Sternocleidomastoid (tissue), 1 donor: ENCODE measurements around a stretch of chr3.

GRCh38 chr3:194069274-194069750, 66.6 kb upstream of the HES1 start:
- PRO-cap, result no peak

- PRO-cap, result no peak
Observed at GRCh38 chr3:194129678-194130308, 6.2 kb upstream of the HES1 start.

DNA sequence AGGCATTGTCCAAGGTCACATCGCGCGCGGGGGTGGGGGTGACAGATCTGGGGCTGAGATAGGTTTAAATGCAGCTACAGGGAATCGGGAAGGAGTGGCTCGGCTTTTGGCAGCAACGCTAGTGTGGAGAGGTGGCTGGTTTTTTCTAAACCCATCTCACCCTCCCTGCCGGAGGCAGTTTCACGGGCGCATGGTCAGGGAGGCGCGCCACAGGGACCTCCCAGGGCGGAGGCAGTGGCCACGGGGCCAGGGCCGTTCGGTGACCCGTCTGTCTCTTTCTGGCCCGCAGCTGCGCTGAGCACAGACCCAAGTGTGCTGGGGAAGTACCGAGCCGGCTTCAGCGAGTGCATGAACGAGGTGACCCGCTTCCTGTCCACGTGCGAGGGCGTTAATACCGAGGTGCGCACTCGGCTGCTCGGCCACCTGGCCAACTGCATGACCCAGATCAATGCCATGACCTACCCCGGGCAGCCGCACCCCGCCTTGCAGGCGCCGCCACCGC, 1.5 kb downstream of the HES1 start:
- PRO-cap, result bidirectional peak, plus-strand start at position 271 of the sequence, minus-strand start at position 280 of the sequence; bidirectional peak, plus-strand start at position 448 of the sequence, minus-strand start at position 433 of the sequence

GRCh38 chr3:194252923-194253358, 98.2 kb downstream of the CPN2 start:
- PRO-cap, result no peak

- PRO-cap, result bidirectional peak, plus-strand start at chr3:194255787, minus-strand start at chr3:194255450
Observed at GRCh38 chr3:194255129-194255997, 95.8 kb downstream of the CPN2 start.

DNA sequence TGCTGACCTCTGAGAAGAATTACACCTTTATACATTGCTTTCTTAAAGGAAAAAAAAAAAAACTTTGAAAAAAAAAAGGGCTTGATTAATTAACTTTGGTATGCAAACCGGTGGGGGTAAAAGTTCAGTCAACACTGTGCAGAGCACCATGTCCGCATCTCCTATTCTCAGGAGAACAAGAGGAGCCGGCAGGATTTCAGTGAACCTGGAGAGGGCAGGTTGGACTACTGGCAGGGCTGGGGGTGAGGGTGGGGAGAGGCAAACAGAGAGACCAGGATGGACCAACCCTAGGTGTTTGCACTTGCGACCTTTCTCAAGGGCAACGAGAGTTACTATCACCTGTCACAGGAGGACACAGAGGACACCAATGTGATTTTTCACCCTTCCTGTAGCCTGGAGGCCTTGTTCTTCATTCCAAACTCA, 89.7 kb downstream of the CPN2 start:
- PRO-cap, result no peak

DNA sequence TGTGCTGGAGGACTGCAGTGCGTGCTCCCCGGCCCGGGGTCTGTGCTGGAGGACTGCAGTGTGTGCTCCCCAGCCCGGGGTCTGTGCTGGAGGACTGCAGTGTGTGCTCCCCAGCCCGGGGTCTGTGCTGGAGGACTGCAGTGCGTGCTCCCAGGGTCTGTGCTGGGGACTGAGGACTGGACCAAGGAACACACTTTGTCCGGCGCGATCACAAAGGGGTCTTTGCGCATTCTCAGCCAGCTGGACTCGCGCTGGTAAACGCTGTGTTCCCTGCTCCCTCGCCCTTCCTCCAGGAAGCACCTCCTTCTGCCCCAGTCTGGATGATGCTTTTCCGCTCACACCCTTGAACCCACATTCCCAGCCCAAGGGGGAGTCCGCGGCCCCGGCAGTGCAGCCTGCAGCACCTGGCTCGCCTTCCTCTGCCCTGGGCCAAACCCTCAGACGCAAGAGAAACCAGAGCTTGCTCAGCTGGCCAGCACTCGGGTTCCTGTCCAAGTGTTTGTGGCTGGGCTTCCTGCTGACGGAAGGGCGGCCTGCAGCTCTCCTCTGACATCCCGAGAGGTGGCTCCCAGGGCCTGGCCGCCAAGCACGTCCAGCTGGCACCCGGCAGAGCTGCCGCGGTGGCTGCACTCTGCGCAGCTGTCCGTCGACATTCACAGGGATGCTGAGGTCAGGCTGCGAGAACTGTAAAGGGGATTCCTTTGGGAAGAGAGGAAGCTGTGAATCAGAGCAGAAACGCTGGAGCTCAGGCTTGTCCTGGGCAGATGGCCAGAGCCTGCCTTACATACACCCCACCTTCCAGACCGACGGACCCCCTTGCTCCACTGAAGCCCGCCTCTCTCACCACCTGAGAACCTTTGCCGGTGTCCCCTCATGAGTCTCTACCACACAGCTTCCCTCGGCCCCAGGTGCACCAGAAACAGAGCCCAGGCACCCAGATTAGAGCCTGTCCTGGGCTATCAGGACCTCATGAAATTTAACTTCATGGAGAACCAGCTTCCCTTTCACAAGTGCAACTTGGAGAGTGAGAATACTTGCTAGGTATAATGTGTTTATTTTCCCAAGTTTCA, 85.7 kb downstream of the CPN2 start:
- PRO-cap, result bidirectional peak, plus-strand start at position 371 of the sequence, minus-strand start at position 248 of the sequence

DNA sequence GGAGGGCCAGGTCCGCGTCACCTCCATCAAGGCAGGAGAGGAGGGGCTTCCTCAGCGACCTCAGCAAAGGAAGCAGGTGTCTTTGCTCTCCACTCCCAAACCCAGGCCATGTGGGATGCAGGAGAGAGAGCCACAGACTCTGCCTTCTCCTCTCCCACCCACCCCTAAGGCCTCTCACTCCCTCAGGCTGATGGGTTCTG, 82.9 kb downstream of the CPN2 start:
- PRO-cap, result no peak

DNA sequence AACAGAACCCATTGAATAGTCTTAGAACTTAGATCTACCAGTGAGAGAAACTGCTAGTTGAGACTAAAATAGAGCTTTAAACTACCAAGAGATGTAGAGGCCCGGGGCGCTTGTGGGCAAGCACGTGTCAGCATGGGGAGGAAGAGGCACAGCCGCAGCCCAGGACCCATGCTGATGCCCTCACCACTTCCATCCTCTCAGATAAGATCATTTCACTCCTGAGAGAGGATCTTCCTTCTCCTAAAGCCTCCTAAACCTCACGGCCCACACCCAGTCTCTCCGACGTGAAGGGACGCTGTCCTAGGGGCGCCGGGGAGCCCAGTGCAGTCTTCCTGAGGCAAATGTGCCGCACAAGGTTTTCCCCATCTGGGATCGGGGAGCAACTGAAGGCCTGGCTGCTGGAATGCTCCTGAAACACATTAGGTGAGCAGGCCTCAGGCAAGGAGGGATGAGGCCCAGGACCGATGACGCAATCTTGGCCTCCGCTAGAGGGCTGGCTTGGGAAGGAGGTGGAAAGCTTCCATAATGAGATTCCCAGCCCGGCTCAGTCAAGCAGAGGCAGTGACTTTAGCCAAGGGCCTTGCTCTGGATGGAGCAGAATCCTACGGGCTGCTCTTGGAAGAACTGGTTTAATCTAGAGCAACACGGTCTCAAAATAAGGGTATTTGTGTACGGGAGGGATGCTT, 50.9 kb downstream of the CPN2 start:
- PRO-cap, result no peak

- PRO-cap, result no peak
Observed at GRCh38 chr3:194332967-194334261, 17.7 kb downstream of the CPN2 start.

GRCh38 chr3:194494032-194494634, 7.3 kb upstream of the ATP13A3 start:
- PRO-cap, result no peak

GRCh38 chr3:194521283-194521901, 34.6 kb upstream of the ATP13A3 start:
- PRO-cap, result no peak

- PRO-cap, result no peak
Observed at GRCh38 chr3:194856233-194856697, 170.6 kb downstream of the FAM43A start.

DNA sequence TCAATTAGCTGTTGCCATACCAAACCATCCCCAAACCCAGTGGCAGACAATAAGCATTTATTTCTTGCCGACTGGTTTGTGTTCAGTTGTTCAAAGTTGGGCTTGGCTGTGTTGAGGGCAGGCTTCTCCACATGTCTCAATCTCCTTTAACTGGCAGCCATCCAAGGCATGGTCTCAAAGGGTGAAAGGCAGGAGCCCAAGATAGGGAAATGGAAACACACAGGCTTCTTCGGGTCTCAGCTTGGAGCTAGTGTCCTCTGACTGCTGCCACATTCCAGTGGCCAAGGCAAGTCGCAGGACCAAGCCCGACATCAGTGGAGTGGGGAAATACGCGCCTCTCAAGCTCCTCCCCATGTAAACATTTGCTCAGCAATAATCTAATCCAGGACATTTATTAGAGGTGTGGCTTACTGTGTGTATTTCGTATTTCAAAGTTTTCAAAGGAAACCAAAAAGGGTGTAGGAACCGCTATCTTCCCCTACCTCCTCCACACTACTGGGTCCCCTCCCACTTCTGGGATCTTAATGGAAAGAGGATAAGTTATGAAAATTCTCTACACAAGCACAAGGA, 181.6 kb downstream of the FAM43A start:
- PRO-cap, result unidirectional peak, minus-strand start at position 283 of the sequence

DNA sequence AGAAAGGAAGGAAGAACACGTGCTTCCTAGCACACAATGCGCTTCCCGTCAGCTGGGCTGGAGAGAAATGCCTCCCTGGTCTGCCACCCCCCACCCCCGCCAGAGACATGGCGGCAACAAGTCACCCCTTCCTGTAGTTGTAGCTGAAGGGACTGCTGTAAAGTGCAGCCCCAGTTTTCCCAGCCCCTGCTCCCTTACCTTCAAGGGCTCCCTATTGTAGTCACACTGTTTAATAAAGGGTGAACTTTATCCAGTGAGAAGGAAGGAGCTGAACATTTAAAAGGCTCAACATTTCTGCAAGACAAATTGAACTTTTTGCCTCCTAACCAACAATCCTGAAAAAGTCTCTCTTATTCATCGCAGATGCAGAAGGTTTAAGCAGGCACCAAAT, 182.1 kb downstream of the FAM43A start:
- PRO-cap, result no peak

DNA sequence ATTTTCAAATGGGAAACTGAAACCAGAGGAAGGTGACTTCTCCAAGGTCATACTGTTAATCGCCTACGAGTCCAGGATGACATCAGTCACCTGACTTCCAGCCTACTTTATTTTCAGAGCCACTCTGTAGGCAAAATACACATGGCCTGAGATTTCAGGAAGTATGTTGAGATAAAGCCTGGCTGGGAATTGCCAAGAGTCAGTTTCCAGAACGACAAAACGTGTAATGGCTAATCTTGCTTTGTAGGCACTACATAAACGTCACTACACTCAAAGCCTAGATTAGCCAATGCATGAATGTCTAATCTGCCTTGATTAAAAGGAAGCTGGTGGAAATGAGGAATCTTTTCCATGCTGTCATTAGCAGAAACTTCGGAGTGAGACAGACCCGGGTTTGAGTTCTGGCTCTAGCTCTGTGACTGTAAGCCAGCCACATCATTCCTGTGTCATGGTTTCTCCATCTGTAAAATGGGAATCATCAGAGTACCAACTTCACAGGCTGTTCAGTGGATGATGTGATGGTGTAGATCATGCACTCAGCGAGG, 242.0 kb downstream of the XXYLT1 start:
- PRO-cap, result no peak

DNA sequence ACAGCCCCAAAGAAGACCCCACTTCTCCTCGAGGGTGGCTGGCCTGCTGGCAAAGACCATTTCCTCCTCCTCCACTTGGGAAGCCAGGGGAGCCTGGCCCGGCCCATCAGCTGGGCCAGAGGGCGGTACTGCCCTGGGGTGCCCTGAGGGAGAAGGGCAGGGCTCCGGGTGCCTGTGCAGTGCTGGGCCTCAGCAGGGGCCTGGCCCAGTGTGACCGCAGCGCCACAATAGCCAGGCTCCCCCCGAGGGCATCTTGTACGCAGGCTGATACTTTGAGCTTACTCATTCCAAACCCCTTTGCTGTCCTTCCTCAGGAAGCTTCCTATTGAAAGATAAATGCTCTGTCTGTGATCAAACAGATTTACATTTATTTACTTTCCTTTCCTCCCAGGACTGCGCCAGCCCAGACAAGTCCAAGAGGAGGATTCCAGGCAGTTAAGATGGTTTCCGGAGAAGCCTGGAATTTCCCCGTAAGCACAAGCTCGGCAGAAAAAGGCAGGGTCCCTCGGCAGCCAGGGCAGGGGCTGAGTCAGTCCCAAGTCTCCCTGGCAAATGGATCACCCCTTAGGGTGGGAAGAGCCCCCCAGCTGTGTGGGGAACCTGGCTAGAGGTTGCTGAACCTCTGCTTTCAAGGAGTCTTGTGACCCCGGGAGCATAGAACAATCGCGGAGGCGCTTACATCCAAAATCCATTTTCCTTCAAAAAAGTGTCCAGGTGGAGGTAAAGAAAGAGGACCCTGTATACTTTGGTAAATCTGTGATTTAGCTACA, 240.0 kb downstream of the XXYLT1 start:
- PRO-cap, result no peak

DNA sequence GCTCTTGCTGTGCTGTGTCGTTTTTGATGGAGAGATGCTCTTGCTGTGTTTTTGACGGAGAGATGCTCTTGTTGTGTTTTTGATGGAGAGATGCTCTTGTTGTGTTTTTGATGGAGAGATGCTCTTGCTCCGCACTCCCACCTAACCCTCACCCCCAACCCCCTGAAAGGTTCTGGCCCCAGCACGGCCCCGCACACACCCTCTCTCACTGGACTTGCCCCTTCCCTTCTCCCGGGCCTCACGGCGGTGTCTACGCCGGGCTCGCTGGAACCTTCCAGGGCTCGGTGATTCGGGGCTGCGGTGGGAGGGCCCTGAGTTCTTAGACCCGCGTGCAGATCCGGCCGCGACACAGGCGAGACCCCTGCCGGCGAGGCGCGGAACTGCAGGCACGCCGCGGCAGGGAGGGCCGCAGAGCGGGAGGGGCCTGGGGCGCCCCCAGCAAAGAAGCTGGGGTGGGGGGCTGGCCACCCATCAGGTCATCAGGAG, 164.7 kb downstream of the XXYLT1 start:
- PRO-cap, result no peak

GRCh38 chr3:195160278-195161061, 110.5 kb downstream of the XXYLT1 start:
- PRO-cap, result no peak

GRCh38 chr3:195179628-195180071, 91.3 kb downstream of the XXYLT1 start:
- PRO-cap, result no peak